T47D (cell line): ENCODE results near the genes ABCC8 and KCNC1.

- RRBS = no CpG with 5 or more reads among the region's 11 CpGs
Measured at GRCh38 chr11:17015698-17016108, 1.5 kb upstream of the PLEKHA7 start.

GRCh38 chr11:17268682-17269440, 7.7 kb upstream of the NUCB2 start:
- RRBS = no CpG with 5 or more reads among the region's 9 CpGs

DNA sequence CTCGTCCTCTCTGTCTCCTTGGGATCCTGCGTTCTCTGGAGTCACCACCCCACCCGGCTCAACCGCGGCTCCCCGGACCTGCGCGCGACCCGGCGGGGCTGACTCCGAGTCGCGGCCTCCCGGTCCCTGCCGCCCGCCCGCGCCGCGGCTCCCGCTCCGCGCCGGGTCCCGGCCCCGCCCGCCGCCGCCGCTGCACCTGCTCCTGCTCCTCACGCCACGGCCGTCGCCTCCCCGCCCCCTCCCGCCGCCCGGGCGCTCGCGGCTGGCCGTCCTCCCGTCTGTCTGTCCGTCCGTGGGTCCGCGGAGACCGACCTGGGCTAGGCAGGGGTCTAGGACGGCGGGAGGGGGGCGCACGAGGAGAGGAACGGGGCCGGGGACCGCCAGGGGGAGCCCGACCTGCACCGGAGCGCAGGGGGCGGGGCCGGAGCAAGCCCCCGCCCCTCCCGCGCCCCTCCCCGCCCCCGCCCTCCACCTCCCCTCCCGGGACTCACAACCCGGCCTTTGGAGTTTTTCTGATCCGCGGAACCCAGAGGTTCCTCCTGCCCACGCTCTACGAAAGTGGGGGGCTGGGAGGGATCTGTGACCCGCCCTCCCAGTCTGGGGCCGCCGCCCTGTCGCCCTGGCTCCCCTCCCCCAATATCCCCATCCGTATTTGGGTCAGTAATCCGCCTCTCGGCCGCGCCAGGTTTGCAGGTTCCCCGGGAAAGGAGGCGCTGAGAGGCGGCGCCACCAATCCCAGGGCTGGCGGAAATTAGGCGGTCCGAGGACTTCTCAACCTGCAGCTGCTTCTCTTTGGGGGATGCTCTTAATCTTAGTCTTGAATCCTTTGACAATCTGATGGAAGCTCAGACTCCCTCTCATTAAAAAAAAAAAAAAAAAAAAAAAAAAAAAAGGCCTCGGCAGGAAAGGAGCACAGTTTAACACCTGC, 783 bp upstream of the KCNJ11 start:
- RRBS = 2% methylated on average over 37 of the region's 89 CpGs

- RRBS = no CpG with 5 or more reads among the region's 10 CpGs
Measured at GRCh38 chr11:17413305-17414072, 25.0 kb upstream of the KCNJ11 start.

- RRBS = 49% methylated on average over 9 of the region's 85 CpGs
Measured at GRCh38 chr11:17476287-17477223, at the start of gene ABCC8. Gene ABCC8 (minus strand): TSS chr11:17476845.

- RRBS = 3% methylated on average over 80 of the region's 91 CpGs
Measured at GRCh38 chr11:17734235-17735016, at the start of gene KCNC1. Gene KCNC1 (plus strand): TSS chr11:17734781.

GRCh38 chr11:17839367-17839898, 104.9 kb downstream of the KCNC1 start:
- RRBS = no CpG with 5 or more reads among the region's 6 CpGs

DNA sequence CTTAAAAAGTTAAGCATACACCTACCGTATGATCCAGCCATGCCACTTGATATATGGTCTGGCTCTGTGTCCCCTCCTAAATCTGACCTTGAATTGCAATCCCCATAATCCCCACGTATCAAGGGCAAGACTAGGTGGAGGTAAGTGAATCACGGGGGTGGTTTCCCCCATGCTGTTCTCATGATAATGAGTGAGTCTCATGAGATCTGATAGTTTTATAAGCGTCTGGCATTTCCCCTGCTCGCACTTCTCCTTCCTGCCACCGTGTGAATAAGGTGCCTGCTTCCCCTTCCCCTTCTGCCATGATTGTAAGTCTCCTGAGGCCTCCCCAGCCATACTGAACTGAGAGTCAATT, 4.7 kb downstream of the SAAL1 start:
- RRBS = no CpG with 5 or more reads among the region's 6 CpGs

- RRBS = no CpG with 5 or more reads among the region's 6 CpGs
Measured at GRCh38 chr11:18382641-18383089, 11.7 kb upstream of the LDHA start.

- RRBS = no CpG with 5 or more reads among the region's 1 CpG
Measured at GRCh38 chr11:18407851-18408438, 4.2 kb upstream of the LDHC start.

DNA sequence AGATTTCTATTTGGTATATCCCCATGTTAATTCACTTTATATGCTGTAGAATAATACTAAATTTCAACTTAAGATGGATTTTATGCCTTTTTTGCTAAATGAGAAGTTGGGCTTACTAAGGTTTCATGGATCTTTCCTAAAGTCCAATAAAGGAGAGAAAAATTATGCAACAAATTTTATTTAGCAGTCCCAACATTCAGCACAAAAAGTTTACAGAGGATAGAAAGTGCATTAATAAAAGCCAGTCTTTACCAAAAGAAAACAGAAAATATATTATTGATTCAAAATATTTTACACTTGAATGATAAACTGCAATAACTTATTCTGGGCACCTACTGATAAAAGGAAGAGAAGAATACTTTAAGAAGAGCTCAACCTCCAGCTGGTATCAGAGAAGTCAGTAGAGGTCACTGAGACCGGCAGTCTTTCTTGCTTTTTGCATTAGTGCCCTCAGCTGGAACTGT, 24.5 kb downstream of the LDHAL6A start:
- RRBS = no CpG with 5 or more reads among the region's 1 CpG

DNA sequence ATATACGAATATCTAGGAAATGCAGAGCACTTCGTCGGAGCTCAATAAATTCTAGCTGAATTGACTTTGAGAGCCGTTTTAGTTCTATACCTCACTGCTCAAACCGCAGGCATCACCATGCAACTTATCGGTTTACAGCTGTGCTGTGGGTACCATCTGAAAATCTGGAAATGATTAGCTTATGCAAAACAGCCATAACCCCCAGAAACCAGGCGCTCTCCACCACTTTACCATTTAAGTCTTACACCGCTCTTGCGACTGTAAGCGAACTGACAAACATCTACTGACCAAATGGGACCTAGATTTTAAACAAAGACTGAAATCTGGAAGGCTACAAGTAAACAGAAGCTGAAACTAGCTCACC, 925 bp downstream of the SPTY2D1 start:
- RRBS = no CpG with 5 or more reads among the region's 10 CpGs

DNA sequence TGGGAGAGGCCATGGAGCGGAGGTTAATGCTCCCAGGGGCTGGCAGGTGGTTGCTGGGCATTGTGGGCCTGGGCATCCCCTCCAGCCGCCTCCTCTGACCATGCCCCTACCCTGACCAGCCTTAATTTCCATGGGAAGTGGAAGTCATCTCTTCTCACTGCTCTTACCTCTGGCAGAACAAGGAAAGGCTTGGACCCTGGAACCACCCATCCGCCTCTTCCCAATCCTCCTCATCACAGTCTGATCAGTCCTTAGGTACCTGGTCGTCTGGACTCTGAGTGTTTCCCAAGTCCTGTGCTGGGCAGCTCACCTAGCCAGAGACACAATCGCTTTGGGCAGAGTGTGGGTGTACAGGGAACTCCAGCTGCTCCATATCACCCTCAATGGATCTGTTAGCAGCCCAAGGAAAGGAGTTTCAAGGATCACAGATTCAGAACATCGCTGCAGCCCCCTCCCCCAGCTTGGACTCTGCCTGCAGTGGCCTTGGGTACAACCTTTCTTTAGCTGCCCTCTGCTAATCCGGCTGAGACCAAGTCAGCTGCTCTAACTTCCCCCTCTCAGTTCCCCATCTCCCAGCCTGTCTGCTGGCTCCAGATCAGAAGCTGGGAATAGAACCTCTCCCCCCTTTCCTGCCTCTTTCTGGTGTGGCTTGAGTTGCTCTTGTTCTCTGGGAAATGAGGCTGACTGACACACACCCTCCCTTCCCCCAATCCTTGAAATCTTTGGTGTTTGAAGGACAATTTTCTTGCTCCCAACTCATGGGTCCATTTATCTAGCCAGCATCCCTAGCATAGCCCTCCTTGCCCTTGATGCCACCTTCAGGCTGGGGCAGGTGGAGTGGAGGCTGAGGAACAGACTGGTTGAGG, 1.2 kb downstream of the TMEM86A start:
- RRBS = no CpG with 5 or more reads among the region's 7 CpGs

GRCh38 chr11:18763745-18764502, 27.7 kb downstream of the PTPN5 start:
- RRBS = no CpG with 5 or more reads among the region's 11 CpGs

- RRBS = no CpG with 5 or more reads among the region's 6 CpGs
Measured at GRCh38 chr11:19136468-19137009, 19.6 kb downstream of the ZDHHC13 start.

DNA sequence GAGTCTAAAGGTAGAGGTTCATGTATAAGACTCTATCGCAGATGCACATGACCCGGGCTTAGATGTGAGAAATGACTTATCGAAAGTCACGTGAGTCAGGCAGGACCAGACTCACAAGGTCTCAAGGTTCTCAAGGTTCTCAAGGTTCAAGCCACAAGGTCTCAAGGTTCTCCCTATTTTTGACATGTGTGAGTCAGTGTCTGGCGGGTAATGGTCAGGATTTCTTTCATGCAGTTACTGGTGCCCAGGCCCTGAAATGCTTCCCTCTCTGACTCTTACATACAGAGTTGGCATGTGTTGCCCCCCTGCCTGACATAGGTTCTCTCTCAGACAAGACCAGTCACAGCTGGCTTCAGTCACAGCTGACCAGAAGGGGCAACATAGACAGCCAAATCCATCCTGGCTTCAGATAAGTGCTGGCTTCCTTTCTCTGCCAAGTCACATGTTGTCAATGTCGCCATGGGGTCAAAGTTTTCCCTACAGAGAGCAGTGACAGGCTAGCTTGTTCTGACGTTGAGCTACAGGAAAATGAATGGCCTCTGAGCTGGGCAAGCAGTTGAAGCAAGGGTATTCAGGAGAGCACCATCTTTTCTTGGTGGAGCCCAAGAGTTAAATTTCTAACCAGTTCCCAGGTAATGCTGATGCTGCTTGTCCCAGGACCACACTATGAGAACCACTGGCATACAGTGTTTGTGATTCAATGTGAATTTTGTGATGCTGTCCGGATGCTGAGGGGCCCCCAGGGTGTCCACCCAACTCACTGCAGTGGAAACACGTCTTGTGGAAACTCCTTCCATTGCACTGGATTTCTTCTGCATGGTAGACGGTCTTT, 10.0 kb downstream of the CSRP3 start:
- RRBS = no CpG with 5 or more reads among the region's 10 CpGs

GRCh38 chr11:19453939-19454392, 213.2 kb upstream of the E2F8 start:
- RRBS = no CpG with 5 or more reads among the region's 7 CpGs

DNA sequence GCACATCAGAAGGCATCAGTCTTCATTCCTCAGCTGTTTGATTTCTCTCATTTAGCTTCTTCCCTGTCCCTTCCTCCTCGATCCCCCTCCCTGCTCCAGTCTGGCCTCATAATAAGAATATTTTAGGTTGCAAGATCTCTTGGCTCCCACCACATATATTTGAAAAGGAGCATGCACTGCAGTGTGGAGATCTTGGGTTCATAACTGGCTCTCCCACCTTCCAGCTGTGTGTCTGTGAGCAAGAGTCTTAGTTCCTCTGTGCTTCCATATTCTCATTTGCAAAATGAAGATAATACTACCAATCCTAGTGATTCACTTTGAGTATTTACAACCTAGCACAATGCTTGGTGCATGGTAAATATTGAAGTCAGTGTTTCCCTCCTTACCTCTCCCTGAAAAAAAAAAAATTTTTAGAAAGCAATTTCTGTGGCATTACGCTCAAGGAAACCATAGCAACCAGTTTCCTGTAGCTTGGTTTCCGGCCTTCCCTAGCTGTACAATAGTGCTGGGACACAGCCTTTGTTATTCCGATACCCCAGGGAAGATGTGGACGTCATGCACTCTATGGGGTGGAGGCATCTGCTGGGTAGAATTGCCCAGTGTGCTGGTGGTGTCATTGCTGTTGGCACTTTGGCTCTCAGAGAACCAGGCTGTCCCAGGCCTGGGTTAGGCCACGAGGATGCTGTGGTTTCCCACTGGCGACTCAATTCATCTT, 36.4 kb upstream of the NAV2 start:
- RRBS = no CpG with 5 or more reads among the region's 7 CpGs

GRCh38 chr11:19717015-19717471, 4.4 kb downstream of the NAV2 start:
- RRBS = no CpG with 5 or more reads among the region's 3 CpGs

DNA sequence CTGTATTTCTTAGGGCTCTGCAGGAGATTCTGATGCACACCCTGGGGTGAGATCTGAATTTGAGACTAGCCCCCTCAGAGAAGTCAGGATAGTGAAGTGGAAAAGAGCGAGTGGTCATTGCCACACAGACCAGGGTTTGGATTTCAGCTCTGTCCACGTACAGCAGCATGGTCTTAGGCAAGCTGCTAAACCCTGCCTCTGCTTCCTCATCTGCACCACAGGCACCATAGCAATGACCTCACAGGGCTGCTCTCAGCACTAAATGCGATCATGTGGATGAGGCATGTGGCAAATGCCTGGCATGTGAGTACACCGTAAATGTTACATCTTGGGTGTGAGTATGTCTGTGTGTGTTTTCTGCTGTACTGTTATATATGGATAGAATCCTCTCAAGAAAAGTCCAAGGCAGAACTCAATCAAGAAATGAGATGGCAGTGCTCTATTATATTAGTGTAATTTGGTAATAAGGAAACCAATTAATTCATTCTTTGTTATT, 15.8 kb downstream of the NAV2 start:
- RRBS = no CpG with 5 or more reads among the region's 4 CpGs